Airway epithelial cell (primary cell): ENCODE measurements around a stretch of chr15.

- RAMPAGE, long total RNA: no peak
Observed at GRCh38 chr15:62163290-62164564, 1.4 kb downstream of the C2CD4B start.

DNA sequence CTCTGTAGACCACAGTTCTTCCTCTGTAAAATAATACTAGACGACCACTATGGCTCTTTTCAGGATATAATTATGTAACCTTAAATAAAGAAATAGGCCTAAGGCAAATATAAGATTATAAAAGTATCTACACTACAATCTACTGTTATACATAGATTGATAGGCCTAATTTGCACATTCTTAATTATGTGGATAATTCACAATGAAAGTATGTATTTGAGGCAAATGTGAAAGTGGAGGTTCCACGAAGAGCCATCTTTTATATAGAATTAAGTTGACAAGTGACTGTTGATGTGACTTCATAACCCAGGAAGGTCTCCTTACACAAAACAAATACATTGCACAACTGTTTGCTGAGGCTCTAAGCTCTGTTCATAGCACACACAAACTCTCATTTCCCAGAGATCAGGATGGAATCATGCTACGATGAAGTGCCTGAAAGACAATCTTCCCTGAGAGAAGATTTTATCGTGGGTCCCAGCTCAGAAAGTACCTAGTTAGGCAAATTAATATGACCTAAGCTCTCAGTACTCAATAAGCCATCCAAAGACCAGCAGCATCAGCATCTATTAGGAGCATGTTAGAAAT lies 64.1 kb upstream of the TLN2 start:
- RAMPAGE, long total RNA: no peak

DNA sequence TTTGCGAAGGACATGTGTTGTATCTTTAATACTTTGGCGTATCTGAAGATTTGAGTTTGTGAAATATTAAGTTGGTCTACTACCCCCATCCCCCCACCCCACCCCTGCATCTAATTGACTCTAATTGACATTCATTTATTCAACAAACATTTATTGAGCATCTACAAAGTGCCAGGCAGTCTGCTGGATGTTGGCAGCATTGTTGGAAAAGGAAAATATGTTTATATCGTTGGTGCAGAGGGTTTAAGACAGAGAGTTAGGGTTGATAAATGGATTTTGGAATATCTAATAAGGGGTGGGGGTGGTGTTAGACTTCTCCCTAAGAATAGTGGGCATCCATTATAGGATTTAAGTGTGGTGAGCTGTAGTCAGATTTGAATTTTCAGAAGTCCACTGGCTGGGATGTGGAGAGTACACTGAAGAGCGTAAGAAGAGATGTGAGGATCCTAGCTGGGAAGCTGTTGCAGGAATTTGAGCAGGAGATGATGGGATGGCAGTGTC lies 217.7 kb downstream of the TLN2 start:
- RAMPAGE, long total RNA: no peak

- RAMPAGE, long total RNA: no peak
Observed at GRCh38 chr15:62755263-62755829, 287.2 kb upstream of the TPM1 start.

DNA sequence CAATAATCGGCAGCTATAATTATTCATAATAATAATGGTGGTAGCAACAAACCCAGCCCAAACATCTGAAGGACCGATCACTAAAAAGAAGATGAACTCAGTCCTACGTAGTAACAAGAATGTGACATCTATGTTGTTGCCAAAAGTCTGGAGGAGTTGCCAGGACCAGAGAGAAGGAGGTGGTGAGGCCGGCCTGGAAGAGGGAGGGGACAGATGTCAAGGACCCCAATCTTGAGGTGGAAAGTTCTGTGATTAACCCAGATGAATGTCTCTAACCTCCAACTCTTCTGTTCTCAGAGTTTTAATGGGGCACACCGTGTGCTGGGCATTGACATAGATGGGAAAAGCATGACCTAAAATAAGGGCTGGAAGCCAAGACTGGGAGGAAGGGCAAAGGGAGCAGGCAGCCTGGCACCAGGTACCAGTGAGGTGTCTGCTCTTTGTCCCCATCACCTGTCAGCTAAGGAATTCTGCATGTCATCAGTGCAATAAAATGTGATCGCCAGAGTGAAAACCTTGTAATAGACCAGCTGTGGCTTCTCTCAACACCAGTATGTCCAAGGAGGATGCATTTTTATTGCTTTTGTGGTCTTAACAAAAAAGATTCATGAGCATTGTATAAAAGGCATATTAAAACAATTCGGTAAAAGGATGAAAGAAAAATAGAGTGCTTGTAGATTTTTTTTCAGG lies 143.5 kb upstream of the TPM1 start:
- RAMPAGE, long total RNA: no peak

GRCh38 chr15:63045243-63046137 lies 2.9 kb downstream of the TPM1 start:
- RAMPAGE, long total RNA: no peak

DNA sequence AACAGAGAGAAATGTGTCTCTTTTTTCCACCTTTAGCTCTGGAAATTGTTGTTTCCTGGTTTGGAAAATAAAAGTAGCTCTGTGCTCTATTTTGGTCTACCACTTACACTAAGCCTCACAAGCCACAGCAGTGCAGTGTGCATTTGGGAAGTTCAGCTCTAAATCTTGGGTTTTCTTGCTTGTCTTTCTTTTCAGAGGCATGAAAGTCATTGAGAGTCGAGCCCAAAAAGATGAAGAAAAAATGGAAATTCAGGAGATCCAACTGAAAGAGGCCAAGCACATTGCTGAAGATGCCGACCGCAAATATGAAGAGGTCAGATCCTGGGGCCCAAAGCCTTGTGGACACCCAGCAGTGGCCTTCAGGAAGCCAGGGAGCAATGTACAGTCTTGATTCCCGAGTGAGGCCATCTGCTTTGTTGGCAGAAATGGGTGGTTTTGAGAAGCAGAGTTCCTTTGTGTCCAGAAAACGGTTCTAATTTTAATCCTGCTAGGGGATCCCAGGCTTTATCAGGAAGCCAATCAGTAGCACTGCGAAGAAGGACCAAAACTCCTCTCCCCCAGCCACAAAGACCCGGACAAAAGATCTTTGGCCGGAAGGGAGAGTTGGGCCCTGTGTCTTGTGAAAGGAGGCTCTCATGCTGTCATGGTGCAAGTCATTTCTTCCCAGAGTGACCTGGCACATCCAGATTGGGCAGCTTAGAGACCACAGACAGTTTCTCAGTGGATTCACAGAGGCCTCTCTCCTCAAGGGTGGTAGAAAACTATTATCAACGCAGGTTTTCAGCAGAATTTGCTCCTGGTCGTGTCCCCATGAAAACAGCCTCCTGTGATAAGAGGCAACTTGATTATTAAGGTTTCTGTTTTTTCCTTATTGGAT lies 17.1 kb downstream of the TPM1 start:
- RAMPAGE, long total RNA: no peak

DNA sequence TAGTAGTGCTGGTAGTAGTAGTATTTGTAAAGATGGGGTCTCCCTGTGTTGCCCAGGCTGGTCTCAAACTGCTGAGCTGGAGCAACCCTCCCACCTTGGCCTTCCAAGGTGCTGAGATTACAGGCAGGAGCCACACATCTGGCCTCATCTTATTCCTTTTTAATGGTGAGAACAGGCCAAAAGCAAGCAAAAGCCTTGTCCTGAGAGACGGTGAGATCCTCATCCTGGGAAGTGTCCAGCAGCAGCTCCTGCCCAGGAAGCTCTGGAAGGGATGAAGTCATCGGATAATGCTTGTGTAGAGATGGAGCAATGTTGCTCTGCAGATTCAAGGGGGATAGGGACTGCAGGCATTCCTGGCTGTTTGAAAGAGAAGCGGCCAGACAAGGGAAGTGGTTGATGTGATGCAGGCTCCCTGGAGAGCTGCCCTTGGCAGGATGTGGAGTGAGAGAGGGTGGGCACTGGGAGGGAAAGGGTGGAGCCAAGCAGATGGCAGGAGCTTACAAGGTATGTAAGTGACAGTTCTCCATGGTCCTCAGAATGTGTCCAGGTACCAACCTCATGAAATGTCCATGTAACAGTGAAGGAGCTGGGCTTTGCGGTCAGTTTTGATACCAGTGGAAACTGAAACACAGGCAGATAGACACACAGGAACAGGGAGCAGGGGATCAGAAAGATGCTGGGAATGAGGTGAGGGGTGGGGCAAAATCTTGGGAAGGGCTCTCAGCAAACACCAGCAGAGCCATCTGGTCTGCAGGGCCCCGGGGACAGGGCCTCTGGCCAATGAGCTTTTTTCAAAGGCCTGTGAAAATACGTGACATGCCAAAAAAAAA lies 32.3 kb upstream of the LACTB start:
- RAMPAGE, long total RNA: no peak

- RAMPAGE, long total RNA: no peak
Observed at GRCh38 chr15:63218959-63219369, 29.6 kb downstream of the RAB8B start.

DNA sequence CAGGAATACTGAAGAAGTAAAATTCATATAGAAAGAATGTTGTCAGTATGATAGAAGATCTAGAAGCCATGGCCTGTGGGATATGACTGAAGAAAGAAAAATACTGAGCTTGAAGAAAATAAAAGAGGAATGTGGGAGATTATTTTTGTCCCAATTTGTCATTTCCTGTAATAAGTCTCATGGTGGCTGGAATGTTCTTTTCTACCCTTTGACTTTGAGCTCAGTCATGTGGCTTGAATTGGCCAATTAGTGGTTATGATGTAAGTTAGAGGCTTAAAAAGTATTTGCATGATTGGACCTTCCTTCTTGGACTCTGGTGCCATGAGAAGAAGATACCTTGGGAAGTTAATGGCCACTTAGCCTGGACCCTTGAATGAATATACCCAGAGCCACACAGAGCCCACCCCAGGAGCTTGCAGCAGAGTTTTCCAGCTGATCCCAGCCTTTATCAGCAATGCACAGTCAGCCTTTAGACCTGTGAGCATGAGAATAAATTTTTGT lies 14.2 kb downstream of the APH1B start:
- RAMPAGE, long total RNA: no peak

- RAMPAGE, long total RNA: no peak
Observed at GRCh38 chr15:63325501-63326365, 48.3 kb downstream of the APH1B start.

GRCh38 chr15:63449609-63450134 lies 54.7 kb upstream of the USP3 start:
- RAMPAGE, long total RNA: no peak

- RAMPAGE, long total RNA: no peak
Observed at GRCh38 chr15:63474829-63475248, 29.6 kb upstream of the USP3 start.

DNA sequence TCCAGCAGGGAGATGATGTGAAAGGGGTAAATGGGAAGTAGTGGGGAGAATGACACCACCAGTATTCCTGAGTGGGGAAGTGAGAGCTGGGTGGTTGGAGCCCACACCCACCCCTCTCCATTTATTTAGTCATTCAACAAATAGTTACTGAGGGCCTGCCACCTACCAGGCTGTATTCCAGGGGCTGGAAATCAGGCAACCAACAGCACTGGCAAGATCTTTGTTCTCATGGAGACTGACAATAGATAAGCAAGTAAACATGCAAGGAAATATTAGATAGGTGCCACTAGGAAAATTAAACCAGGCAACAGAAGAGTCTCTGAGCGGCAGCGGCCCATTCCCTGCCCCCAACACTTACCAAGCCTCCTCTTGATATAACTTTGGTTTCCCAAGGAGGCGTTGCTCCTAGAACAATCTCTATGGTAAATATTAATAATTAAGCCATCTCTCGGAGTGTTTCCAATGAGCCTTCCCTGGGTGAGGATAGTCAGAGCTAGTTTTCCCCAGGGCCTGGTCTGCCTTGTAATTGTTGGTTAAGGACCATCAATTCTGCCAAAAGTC lies 3.6 kb upstream of the USP3 start:
- RAMPAGE, long total RNA: no peak

- RAMPAGE, long total RNA: no peak
Observed at GRCh38 chr15:63517545-63518174, 13.3 kb downstream of the USP3 start.

- RAMPAGE, long total RNA: no peak
Observed at GRCh38 chr15:63577294-63577566, 20.0 kb upstream of the FBXL22 start.

DNA sequence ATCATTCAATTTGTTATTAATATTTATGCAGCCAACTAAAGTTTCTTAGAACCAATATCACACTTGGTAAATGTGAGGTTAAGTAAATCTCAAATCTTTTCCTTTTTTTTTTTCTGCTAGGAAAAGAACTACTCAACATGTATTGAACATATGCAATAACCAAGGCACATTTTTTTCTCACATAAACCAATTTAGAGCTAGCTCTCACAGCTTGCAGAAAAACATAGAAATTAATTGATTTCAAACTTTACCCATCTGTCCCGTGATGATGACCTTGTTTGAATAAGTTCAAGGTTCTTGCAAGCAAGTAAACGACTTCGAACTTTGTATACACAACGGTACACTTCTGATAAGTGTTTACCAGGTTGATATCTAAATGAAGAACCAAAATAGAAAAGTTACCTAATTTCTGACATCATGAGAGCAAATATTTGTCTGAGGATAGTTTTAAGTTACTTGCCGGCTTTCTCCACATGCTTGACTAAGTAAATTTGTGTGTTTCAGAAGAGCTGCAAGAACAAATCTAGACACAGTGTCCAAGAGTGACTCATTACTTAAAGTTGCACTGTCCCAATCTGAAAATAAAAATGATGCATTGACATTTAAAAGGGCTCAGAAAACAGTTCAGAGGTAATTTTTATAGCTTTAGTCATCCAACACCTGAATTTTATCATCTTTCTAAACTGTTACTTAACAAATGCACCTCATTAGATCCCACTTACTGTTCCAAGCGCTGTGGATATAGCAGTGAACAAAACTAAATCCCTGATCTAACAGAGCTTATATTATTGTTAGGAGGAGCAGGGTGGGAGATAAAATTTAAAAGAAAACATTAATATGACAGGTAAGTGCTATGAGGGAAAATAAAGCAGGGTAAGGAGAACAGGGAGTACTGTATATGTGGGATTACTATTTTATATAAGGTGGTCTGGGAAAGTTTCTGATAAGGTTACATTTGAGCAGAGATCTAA lies 115.1 kb downstream of the HERC1 start:
- RAMPAGE, long total RNA: no peak

DNA sequence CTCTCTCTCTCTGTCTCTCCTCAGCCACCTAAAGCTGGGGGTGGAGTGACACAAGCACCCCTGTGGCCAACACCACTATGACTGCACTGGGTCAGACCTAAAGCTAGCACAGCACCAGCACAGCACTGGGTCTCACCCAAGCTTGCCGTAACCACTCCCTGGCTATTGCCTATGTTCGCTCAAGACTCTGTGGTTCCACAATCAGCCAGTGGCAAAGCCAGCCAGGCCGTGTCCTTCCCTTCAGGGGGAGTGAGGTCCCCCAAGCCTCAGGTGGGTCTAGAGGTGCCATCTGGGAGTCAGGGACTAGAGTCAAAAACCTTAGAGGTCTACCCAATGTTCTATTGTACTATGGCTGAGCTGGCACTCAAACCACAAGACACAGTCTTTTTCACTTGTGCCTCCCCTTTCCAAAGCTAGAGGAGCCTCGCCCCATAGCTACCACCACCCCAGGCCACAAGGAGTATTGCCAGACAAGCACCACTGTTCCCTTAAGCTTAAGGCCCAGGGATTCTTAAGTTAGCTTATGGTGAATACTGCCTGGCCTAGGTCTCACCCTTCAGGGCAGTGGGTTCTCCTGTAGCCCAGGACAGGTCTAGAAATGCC lies 89.5 kb downstream of the HERC1 start:
- RAMPAGE, long total RNA: no peak

DNA sequence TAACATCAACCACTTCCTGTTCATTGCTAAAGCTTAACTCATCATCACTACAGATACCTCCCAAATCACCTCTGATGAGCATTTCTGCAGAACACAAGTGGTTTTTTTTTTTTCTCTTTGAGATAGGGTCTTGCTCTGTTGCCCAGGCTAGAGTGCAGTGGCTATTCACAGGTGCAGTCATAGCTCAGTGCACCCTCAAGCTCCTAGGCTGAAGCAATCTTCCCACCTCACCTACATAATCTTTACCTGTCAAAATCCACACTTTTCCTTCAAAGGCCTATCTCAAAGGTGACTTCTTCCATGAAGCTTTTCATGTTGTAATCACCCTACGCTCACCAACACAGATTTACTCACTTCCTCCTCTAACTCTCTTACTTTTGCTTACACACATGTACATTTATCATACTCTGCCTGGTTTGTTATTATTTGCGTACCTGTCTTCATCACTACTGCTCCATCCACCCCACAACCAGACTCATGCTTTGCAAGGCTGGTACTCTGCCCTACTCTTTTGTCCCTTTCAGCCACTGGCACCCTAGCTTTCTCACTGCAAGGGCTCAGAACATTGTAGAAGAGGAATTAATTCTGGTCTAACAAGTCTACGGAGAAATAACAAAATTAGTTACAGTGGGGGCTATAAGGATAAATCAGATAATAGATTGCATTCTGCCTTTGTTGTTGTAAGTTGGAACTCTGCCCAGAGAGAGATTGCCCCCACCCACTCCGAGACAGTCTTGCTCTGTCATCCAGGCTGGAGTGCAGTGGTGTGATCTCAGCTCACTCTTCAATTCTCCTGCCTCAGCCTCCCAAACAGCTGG lies 27.5 kb downstream of the HERC1 start:
- RAMPAGE, long total RNA: no peak

DNA sequence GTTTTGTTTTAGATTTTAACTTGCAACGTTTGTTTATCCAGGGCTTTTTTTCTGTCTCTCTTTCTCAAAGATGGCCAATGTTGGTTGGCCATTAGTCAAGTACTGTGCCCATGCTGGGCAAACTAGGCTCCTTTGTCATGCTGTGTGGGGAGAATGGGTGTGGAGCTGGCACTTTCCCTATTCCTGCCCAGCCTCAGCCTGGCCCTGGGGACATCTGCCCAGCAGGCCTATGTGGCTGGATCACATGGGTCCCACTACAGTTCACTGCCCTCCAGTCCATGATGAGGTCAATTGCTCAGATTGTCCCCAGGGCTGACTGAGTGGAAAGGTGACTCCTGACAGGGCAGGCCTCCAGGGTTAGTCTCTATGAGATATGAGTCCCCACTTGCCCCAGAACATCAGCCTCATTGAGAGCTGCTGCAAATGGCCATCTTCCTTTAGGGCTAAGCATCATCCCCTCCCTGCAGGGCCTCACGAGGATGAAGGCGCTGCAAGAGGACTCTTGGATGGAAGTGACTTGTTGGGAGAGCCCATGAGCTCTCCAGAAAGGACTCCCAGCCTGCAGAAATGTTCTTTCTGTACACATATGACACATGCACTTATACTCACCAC lies 54.5 kb upstream of the HERC1 start:
- RAMPAGE, long total RNA: no peak